Pericardium fibroblast (primary cell): ENCODE data around the genes PRH1, ETV6 and BORCS5.

DNA sequence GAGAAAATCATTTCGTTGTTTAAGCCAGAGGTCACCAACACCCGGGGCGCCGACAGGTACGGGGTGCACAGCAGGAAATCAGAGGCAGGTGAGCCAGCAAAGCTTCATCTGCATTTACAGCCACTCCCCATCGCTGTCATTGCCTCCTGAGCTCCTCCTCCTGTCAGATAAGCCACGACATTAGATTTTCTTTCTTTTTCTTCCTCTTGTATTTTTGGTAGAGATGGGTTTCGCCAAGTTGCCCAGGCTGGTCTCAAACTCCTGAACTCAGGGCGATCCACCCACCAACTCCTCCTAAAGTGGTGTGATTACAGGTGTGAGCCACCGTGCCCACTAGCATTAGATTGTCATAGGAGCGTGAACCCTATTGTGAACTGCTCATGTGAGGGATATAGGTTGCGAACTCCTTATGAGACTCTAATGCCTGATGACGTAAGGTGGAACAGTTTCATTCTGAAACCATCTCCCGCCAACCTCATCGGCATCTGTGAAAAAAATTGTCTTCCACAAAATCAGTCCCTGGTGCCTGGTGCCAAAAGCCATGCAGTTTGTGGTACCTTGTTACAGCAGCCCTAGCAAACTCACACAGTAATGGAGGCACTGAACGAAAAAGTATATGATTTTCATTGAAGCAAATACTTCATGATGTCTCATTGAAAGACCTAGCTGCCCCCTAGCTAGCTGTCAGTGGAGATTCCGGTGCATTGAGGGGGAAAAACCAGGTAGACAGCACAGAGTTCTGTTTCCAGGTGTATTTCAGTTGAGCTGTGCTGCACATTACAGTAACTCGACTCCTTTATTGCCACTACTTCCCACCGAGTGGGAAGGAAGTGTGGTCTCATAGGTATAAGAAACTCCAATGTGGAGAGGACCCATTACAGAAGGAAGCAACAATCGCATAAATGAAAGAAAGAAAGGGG, 1.4 kb downstream of the STYK1 start:
- RAMPAGE, long total RNA, result no peak

DNA sequence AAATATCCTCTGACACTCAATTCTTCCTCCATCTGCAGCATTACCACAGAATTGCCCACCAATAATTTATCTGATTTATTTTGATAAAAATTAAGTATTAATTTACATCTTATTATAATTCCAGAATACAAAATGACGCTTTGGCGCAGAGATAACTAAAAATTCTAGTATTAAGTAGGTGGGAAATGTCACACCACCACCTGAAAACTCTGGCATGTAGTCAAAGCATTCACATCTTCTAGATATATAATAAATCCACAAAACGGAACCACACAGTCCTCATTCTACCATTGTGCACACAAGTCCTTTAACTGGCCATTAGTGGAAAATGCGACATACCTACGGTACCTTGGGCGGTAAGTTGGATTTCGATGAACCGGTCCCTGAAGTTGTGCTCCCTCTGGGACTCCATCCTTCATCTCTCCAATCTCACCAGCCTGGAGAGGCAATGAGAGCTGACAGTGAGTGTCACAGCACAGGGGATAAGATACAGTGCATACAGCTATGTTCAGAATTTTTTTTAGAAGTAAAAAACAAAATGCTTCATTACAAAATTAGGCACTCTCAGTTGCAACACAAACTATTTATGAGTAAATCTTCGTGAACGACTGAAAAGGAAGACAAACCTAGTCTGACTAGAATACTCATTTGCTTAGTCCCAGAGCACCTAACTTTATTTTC, 19.3 kb downstream of the YBX3 start:
- RAMPAGE, long total RNA, result start-site peak on the minus strand centred at position 384 of the sequence, 70 bp wide, 333 and 23 reads in 2 replicates

GRCh38 chr12:10884130-10884397, at the start of gene PRH1:
Gene PRH1, minus strand, starts transcription at chr12:10884255.
- RAMPAGE, long total RNA, result no peak

- RAMPAGE, long total RNA, result no peak
Observed at GRCh38 chr12:11015884-11016474, 6.4 kb downstream of the TAS2R19 start.

GRCh38 chr12:11649489-11650361, at the start of gene ETV6:
Gene ETV6, plus strand, starts transcription at chr12:11649674.
- RAMPAGE, long total RNA, result no peak

DNA sequence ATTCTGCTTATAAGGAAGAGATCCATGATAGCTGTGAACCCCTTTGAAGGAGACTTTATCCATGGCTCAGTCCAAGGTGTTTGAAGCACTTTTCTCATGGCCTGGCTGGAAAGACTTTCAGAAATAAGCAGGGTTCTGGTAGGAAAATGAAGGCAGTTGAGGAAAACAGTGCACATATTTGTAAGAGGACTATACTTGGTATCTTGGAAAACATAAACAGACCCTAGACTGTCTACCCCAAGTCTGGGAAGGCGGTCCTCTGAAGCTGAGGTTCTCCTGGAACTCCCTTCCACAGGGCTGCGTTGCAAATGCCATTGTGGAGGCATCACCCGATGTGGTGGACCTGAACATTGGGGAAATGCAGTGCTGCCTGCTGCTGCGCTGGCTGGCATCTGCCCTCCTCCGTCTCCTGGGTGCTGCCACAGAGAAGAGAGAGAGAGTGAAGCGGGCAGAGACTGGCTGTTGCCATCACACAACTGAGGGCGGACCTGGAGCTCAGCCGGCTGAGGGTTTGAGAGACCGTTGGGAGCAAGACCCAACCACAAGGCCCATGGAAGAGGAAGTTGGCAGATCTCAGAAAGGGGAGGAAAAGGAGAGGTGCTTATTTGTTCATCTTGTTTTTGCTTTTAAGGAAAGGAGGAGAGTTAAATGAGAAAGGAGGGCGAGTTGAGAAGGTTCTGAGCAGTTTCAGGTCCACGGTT, 124.2 kb downstream of the ETV6 start:
- RAMPAGE, long total RNA, result no peak

GRCh38 chr12:11890980-11892184, 179.4 kb upstream of the BCL2L14 start:
- RAMPAGE, long total RNA, result no peak

DNA sequence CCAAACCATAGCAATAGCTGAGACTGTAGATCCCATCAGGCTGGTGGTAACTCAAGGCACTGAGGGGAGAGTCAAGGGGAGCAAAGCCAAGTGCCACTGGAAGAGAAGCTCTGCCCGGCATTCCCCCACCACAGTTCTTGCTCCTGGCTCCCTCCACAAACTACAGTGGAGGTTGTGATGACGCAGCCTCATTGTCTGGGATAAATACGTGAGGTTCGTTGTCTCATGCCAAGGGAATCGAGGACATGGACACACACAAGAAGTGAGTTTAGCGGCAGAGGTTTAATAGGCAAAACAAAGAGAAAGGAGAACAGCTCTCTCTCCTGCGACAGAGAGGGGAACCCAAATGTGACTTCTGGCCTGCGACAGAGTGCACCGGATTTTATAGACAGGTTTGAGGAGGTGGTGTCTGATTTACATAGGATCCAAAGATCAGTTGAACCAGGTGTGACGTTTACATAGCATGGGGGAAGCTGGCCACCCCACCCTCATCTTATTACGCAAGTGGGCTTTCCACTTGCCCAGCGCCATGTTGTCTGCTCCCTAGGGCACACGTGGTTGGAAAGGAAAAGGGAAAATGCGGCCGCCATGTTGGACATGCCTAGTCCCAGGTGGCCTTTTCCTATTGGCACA, 17.3 kb downstream of the BCL2L14 start:
- RAMPAGE, long total RNA, result no peak

DNA sequence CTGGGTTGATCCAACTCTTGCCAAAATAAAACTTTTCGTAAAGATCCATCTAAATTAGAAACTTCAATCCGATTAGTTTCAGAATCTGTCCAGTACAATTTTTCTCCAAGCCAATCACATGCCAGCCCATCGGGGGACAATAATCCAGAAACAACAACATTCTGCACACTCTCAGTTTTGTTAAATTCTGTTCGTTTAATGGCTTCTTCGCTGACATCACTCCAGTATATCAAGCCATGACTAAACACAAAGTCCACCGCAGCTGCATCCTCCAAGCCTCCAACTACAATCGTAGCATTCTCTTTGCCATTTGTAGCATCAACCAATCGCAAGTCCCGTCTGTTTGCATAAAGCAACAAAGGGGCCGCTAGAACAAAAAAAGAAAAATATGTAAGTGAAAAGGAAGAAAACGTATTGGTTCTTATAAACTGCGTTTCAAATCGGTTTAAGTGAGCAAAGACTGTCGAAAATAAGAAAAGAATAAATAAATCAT, 22.5 kb downstream of the LRP6 start:
- RAMPAGE, long total RNA, result no peak

DNA sequence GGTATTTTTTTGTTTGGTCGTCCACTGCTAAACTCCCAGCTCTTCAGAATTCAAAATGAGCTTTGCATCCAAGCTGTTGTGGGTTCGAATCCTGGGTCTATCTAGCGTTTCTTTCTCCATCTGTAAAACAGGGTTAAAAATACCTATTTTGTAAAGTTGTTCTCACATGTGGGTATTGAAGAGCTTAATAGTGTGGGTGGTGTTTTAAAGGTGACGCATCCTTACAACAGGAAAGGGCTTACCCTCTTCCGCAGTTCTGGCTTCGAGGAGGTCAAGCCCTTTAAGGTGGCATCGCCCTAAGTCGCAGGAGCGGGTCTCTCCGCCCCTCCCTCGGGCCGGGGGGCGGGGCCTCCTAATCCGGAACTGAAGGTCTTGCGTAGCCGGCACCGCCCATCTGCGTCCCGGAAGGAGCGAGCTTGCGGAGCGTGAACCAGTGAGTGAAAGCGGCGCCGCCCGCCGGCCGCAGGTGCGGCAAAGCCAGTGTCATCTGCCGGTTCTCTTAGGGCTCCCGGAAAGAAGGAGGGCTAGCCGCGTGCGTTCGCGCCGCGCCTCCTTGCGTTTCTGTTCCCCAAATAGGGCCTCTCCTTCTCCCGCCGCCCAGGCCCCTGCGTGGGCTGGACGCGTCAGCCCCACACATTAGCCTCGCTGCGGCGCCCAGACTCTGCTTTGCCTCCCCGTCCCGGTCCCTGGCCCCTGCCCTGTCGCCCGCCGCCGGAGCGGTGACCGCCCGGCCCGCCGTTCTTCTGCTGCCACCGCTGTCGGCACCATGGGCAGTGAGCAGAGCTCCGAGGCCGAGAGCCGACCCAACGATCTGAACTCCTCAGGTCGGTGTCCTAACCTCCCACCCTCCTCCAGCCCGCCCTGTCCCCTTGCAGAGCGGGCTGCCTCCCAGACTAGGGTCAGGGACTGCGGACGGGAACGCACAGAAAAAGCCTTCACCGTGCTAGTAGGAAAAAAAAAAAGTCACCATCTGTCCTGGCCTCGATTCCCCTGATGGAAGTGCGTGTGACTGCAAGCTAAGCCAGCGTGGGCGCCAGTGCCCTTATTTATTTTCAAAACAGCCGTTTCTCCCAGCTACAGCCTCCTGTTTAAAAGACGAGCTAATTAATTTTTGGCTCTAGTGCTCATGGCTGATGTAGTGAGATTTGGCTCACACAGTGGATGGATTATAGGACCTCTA, at the start of gene BORCS5:
BORCS5 (plus strand) TSS at position 393 of the 1,180 bp plus-strand sequence.
- RAMPAGE, long total RNA, result start-site peak on the plus strand centred at position 397 of the sequence, 16 bp wide, 60 and 44 reads in 2 replicates

- RAMPAGE, long total RNA, result no peak
Observed at GRCh38 chr12:12440195-12441203, 83.6 kb downstream of the BORCS5 start.

DNA sequence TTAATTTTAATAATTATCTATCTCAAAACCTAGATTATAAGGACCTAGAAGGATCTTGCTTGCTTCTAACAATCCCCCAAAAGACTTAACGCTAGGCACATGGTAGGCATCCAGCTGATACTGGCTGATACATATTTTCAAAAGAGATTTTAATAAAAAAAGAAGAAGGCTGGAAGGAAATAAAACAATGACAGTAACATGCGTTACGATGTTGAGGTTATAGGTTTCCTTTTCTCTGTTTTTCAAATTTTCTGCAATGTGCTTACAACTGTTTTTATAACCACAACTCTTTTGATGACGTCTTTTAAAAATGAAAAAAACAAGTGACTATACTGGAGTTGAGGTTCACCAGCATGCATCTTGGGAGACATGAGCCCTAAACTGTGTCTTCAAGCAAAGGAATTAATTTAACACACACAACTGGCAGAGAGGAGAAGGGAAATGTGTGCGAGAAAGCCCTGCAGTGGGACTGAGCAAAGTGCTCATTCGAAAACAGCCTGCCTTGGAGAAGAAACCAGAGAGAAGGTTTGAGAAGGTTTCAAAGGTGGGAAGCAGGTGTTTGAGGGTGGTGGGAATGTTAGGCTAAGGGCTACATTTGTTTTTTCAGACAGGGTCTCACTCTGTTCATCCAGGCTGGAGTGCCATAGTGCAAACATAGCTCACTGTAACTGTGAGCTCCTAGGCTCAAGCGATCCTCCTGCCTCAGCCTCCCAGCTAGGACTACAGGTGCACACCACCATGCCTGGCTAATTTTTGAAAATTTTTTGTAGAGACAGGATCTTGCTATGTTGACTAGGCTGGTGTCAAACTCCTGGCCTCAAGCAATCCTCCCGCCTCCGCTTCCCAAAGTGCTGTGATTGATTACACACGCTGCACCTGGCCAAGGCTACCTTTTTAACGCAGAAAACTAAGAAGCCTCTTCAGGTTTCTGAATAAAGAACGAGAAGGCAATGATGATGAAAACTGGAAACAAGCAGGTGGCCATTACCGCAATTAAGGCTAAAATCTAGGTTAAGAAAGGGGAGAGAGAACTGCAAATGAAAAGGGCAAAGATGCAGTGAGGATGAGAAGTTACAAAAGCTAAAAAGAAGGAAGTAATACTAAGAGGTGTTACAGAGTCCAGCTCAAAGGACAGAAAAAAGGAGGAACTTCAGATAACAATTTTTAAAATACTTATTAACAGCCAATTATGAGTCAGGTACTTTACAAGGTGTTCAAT, 80.1 kb downstream of the DUSP16 start:
- RAMPAGE, long total RNA, result no peak

DNA sequence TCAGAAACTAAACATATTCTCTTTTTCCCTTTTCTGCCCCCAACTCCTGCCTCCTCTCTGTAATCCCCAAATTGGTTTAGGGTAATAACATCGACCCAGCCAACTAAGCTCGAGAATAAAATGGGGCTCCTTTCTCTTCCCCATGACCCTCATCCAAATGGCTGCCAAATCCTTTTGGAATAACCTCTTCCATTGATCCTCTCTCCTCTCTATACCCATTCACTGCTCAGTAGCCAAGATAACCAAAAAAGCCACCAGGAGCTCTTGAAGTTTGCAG, 75.0 kb downstream of the DUSP16 start:
- RAMPAGE, long total RNA, result no peak

DNA sequence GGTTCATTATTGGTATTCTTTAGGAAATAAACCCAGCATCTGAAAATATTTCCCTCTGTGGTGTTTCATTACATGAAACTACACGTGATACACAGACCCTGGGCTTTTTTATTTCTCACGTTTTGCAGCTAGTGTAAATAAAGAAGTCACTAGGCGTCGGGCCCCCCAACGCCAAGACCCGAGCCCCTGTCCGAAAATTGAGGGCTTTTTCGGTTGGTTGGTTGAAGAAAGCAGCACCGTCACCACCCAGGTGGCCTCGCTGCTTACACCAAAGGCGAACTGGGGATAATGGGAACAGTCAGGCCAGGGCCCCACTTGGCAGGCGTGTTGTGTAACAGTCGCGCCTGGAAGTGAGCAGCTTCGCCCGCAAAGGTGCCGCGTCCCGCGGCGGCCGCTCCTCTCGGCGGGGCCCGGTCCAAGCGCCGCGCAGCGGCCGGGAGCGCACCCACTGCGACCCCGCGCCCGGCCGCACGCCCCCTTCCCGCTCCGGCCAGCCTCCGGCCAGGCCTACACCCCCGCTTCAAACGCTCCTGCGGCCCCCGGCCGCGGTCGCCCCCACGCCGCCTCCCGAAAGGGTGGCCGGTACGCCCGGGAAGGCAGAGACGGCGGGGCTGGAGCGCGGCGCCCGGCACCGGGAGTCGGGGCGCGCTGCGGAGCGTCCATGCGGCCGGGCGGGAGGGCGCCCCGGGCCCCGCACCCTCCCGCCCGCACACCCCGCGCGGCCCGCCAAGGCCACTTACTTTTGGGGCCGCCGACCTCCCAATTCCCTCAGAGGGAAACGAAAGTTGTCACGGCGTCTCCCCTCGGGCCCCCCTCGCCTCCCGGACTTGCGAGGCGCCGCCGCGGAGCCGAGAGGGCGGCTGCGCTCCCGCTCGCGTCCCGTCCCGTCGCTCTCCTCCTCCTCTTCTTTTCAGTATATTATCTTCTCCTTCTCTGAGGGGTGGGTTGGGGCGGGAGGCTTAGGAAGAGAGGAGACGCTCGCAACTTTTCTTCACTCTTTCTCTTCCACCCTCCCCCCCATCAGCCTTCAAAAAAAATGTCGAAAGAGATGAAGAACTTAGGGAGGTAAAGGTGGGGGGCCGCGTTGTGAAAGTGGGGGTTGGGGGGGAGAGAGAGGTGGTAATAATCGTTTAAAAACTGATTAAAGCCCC, 911 bp downstream of the DUSP16 start:
- RAMPAGE, long total RNA, result no peak

DNA sequence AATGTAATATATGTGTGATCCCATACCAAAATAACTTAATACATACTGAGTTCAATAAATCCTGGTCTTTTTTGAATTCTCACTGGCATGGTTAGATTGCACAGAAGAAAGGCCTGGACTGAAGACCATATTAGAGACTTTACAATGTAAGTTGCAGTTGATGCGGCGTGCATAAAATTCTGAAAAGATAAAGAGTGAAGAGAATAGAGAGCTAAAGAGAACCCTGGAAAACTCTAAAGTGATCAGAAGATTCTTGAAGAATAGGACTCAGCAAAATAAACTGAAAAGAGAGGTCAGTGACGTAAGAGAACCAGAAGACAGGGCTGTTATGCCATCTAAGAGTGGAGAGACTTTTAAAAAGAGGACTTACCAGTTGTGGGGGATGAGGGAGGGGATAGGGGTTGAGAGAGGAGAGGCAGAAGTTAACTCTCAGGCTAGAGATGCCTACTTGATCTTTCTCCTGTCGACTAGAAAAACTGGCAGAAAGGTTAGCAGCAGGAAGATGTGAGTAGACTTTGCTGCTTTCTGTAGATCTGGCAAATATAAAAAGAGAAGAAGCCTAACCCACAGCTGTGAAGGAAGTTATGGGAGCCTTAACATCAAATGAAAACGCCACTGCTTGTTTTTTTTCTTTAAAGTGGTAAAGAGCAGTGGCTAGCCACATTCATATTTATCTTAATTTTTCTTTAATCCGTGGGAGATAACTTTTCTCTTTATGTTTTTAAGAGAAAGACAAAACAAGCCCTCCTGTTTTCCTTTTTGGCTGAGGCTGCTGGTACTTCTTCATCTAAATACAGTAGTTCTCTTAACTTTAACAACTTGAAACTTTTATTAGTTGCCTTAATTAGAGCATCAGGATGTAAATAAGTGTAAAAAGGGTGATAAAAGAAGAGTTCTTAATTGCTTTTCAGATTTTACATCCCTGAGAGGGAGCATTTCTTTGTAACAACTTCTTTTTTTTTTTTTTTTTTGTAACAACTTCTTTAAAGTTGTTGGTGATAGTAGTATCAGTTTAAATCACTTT, 10.8 kb downstream of the CREBL2 start:
- RAMPAGE, long total RNA, result no peak

GRCh38 chr12:12724764-12725154, 7.6 kb downstream of the CDKN1B start:
- RAMPAGE, long total RNA, result no peak

DNA sequence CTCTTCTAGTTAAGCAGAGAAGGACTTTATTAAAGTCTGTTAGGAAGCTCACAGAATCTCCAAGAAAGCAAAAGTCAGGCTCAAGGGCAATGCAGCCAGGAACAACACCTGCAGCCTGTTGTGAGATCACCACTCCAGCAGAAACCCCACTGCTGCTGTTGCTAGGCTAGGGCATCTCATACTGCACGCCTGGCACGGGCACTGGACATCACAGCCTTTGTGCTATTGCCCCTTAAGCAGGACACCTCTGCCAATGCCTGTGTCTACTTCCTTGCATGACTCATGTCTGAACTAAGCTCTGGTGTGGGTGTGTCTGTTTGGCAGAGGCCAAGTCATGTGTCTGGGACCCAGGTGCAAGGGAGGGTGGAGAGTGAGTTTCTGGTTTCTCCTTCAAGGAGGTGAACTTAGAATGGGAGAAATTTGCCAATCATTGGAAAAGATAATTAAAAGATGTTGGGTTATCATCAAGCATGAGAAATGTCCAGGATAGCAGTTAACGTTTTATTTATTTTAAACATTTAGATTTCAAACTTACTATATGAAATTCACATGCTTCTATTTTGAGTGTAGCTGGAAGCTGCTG, 9.9 kb upstream of the DDX47 start:
- RAMPAGE, long total RNA, result no peak

GRCh38 chr12:12883342-12883944, 7.9 kb upstream of the GPRC5A start:
- RAMPAGE, long total RNA, result no peak

GRCh38 chr12:13124741-13125629, 21.5 kb upstream of the GSG1 start:
- RAMPAGE, long total RNA, result no peak

DNA sequence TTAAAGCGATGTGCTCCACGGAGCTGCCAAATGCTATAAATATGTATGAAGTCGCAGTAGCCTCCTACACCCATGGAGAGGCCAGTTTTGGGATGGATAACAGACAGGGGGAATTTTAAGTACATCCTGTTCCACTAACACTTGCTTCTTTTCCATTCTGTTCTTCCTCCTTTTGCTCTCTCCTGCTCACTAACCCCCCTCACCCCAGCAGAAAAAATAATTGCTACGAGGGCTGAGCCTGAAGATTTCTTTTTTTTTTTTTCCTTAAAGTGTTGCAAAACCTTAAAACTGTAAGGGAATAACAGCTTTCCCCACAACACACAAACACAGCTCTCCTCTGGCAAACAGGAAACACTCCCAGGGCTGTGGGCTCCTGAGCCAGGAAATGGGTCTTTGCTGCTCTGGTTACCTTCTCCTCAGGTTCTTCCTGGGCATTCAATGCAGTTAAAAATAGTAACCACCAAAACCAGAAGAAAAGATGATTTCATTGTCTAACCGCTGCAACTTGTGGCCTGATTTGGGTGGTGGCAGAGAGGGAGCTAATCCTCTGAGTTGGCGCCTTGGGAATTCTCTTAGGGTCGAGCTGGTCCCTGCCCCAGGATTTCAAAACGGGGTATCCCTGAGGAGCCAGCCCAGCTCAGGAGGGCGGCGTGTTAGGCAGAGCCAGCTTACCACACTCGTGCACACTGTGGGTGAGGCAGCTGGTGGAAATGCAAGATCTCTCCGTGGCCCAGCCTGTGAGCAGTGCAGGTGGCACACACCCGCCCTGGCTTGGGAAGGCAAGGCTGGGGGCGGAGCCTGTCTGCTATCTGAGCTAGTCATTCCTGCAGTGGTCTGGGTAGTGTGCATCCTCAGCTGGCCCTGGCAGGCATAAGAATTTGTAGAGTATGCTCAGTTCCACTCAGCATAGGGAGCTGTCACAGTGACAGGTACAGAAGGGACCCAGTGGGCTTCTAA, 17.1 kb upstream of the EMP1 start:
- RAMPAGE, long total RNA, result no peak